Renal cortical epithelial cell (primary cell): ENCODE data around the genes RBM15 and DENND2D.

DNA sequence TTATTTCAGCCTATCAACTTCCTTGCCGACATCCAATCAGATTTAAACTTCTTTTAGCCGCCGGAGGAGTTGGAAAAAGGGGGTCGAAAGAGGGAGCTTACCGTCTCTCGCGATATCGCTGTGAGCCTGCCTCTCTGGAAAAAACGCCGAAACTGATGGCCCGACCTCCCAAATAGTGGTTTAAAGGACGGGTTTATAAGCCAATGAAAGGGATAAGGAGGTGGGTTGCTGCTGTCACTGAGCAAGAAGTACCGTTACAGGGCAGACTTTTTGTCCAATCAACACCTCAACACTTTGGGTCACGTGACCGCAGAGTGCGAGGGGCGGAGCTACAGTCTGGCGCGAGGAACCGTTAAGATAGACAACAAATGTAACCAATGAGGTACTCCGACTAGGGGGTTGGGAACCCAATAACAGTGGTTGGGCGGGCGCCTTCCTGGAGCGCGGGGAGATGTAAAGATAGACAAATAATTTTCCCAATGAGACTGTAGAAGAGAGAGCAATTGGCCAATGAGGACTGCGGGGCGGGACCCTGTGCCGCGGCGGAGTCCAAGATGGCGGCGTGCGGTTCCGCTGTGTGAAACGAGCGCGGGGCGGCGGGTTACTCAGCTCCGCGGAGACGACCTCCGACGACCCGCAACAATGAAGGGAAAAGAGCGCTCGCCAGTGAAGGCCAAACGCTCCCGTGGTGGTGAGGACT is at the start of gene RBM15:
Gene RBM15, plus strand, starts transcription at position 482 of the 700 bp plus-strand sequence.
- RRBS, result no CpG with 5 or more reads among the region's 49 CpGs

GRCh38 chr1:110339596-110340743 is 793 bp downstream of the RBM15 start:
- RRBS, result 1% methylated on average over 28 of the region's 74 CpGs

GRCh38 chr1:110340744-110341683 is 1.8 kb downstream of the RBM15 start:
- RRBS, result no CpG with 5 or more reads among the region's 41 CpGs

GRCh38 chr1:110371649-110372260 is 19.1 kb downstream of the SLC16A4 start:
- RRBS, result no CpG with 5 or more reads among the region's 4 CpGs

- RRBS, result no CpG with 5 or more reads among the region's 4 CpGs
These were observed 5.0 kb upstream of the LAMTOR5 start for GRCh38 chr1:110412469-110412892.

DNA sequence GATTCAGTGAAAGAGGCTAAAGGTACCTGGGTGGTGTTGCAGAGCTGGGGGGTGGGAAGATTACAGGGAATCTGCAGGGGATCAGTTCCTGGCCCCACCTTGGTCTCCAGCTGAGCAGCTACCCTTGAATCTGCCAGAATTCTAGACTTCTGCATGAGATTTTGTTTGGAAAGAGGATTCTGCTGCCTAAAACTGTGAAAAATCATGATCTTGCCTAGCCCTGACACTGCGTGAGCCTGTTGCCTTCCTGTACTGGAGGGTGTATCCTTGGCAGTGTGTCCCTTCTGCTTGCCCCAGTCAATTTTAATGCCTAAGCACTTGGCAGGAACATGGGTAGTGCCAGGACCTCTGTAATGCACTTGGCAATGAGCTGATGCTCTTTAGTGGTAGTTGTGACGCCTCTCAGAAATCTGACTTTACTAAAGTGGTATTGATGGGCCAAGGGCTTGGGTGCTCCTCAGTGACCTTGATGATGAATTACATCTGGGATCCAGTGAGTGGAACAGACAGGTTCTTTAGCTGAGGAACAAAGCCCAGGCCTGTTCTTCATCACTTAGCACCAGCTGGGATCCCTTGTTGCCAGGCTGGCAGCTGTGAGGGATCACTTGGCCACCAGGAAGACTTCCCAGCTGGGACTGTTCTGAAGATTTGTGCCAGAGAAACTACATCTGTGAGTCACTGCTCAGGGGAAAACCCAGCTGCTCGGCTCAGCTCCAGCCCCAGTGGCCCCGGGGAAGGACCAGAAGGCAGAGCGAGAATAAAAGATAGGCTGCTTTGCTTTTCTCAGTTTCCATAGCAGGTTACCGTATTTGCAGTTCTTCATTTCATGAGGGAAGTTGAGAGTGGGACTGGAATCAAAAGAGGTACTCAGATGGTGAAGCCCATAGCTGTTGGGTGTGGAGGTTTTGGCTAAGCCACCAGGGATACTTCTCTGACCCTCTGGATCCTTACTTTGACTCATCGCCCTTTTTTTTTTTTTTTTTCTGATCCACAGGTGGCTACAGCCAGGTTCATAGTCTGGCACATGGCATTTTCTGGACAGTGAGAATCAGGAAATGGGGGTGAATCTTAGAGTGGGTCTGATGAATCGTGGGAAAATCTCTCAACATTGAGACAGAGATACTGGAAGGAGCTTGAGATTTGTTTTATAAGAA is 28.5 kb upstream of the KCNA2 start:
- RRBS, result no CpG with 5 or more reads among the region's 8 CpGs

GRCh38 chr1:110672595-110673641 is 1.8 kb downstream of the KCNA3 start:
- RRBS, result 56% methylated on average over 3 of the region's 32 CpGs

- RRBS, result no CpG with 5 or more reads among the region's 15 CpGs
These were observed 24.1 kb upstream of the CD53 start for GRCh38 chr1:110848824-110849306.

DNA sequence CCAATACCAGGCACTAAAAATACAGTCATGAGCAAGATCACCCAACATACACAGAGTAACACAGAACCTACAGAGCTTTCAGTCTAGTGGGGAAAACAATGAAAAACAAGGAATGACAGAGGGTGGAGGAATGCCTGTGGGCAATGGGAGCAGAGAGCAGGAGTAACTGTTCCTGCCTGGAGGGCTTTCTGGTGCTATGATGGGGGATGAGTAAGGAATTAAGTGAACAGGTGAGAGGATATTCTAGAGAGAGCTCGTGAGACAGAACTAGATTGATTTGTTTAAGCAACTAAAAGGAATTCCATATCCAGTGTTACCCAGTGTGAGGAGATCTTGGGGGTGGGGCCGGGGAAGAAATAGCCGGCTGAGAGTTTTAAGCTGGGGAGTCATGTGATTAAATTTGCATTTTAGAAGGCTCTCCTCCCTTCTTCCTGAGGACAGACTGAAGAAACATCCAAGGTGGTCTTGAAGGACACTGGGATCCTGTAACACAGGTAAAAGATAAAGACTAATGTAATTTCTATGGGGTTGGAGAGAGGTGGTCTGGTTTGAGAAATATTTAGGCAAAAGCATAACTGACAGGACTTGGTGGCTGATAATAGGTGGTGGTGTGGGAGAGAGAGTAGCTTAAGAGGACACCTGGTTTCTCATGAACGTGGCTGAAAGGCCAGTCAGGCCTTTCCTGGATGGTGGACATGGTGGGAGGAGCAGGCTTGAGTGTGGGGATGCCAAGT is 2.0 kb upstream of the CD53 start:
- RRBS, result no CpG with 5 or more reads among the region's 4 CpGs

DNA sequence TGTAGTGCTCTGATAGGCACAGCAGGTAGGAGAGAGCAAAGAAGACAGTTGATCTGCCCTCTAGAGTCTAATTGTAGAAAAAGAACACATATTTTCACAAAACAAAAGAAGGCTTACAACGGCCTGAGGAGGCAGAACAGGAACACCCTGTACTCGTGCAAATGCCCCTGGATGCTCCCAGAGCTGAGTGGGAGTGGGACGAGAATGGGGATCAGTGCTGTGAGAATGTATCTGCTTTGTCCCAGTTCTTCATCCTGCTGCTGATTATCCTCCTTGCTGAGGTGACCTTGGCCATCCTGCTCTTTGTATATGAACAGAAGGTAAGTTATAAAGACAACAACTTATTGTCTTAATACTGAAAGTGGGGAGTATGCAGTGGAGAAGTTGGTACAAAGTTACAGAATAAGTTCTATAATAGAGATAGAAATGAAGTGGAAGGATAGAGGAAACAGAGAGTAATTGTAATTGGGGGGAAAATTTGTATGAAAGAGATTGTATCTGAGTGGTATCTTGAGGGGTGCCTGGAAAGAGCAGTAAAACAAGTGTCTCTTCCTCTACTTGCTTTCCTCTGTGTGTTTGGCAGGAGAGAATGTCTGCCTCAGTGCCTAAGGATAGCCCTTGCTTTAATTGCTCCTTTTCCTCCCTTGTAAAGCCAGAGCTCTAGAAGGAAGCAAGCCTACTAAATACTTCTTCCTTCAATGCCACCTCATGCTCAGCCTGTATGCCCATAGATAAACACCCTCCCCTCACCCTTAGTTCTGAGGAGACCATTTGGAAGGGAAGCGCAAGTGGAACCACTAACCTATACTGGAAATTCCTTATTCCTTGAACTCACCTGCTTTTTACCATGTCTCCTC is 21.4 kb downstream of the CD53 start:
- RRBS, result no CpG with 5 or more reads among the region's 4 CpGs

DNA sequence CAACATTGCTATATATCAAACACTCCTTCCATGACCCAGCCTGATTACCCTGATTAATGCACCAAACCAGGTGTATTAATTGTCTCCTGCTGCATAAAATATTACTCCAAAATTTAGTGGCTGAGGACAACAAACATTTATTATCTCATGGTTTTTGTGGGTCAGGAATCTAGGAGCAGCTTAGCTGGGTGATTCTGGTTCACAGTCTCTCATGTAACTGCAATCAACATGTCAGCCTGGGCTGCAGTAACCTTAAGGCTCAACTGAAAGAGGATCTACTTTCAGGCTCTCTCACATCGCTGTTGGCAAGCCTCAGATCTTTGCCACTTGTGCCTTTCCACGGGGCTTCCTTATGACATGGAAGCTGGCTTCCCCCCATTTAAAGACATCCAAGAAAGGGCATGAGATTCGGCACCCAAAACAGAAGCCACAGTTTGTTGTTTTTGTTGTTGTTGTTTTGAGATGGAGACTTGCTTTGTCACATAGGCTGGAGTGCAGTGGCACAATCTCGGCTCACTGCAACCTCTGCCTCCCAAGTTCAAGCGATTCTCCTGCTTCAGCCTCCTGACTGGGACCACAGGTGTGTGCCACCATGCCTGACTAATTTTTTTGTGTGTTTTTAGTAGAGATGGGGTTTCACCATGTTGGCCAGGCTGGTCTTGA is 27.1 kb downstream of the CD53 start:
- RRBS, result no CpG with 5 or more reads among the region's 5 CpGs

DNA sequence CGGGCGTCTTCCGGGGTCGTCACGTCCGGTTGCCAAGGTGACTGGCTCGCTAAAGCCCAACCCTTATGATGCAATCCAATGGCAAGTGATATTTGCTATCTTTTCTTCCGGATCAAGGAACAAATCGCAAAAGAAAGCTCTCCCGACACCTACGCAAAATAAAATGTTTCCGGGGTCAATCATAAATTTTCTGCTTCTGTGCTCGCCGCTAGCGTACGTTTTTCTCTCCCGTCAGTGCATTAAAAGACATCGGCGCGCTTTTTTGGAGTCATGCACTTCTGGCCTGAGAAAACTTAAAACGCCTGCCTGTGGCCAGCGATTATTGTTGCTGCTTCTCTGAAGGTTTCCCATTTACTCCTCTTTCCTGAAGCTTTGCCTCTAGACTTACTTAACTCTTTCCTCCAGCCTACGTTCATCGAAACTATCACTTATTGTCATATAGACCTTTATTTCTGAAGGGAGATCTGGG is 441 bp upstream of the LRIF1 start:
- RRBS, result 2% methylated on average over 4 of the region's 24 CpGs

DNA sequence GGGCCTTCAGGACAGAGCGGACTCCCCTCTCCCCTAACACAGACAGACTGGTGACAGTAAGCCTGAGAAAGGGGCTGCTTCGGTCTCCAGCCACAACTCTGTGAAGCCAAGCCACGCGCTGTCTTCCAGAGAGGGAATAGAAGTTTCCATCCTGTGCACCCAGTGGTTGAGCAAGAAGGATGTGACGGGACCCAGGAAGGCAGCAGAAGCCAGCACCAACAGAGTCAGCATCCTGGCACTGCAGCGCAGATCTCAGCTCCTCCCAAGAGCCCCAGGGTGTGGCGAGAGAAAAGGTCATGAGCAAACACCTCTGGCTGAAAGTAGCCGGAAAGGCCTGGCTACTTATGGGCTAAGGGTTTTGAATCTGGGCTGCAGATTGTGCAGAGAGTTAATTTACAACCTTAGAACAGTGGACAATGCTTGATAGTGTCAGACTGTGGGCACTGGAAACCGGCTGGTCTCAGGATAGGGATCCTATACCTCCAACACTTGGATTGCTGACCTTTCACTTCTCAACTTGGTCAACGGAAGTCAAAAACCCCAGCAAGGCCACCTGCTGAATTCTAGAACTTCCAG is at the start of gene DENND2D:
Gene DENND2D, minus strand, starts transcription at position 183 of the 576 bp plus-strand sequence.
- RRBS, result no CpG with 5 or more reads among the region's 10 CpGs

- RRBS, result 2% methylated on average over 28 of the region's 104 CpGs
These were observed 3.6 kb upstream of the DENND2D start for GRCh38 chr1:111203610-111204907.

- RRBS, result no CpG with 5 or more reads among the region's 2 CpGs
These were observed 3.0 kb downstream of the C1orf162 start for GRCh38 chr1:111476611-111477453.

- RRBS, result no CpG with 5 or more reads among the region's 2 CpGs
These were observed 14.2 kb downstream of the ADORA3 start for GRCh38 chr1:111489245-111489550.

GRCh38 chr1:111501715-111502182 is 1.7 kb downstream of the ADORA3 start:
- RRBS, result no CpG with 5 or more reads among the region's 5 CpGs

GRCh38 chr1:111504862-111505287 is 1.4 kb upstream of the ADORA3 start:
- RRBS, result no CpG with 5 or more reads among the region's 2 CpGs

DNA sequence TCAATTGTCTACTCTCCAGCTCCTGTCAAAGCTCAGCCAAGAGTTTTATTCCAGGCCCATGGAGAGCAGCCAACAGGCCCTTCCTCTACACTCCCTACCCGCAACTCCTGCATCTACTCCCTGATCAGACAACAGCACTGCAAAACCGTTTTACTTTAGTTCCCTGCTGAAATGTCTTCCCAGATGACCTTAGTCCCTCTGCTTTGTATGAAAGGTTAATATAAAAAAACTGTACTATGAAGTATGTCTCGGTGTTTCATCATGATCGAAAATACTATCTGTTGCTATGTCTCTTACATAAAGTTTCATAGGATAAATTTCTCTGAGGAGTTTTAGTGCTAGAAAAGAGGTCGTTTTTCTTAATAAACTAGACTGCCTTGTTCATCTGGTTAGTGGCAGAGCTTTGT is 6.7 kb upstream of the ADORA3 start:
- RRBS, result no CpG with 5 or more reads among the region's 5 CpGs

DNA sequence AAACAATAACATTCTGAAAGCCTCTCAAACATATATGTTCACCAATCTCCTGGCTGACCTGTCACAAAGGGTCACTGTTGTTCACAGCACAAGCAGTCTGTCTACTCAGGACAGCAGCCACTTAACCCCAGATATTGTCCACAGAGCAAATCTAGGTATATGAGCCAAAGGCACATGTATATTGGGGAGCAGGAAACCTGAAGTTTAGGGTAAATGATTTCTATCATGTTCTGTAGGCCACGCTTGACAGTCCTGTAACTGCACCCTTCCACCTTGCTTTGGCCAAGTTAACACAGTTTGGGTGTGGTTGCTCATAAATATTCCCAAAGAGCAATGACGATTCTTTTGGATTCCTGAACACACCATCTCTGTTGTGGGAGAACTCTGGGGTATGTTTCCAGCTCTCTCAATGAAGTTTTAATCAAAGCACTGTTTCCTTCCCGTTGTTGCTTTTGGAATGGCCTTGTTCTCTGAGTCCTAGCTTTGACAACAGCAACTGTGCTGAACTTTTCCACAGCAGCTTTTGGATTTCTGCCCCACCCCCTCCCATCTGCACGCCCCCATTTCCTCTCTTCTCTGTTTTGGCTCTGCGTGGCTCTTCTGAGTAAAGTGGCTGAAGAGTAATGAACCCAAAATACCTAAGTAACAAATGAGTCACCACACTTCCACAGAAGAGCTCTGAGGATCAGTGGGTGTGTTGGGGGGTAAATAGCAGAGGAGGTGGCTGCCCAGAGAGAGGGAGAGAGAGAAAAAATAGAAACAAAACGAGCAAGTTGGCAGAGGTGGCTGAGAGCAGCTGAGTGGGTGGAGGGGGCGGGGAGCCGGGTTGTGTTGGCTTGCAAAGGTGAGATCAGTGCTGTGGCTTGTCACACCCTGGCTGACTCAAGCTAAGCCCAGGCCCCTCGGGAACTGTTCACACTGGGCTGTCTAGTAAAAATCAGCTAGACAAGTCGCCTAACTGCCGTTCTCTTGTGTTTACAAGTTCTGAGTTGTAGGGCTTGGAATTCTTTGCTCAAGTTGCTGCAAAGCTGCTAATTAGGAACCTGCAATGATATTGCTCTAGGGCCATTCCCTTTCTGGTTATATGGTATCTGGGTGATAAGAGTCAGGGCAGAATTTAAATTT is 27.0 kb upstream of the RAP1A start:
- RRBS, result no CpG with 5 or more reads among the region's 11 CpGs